Measurements from ENCODE around the genes HMHB1 and PRELID2.

DNA sequence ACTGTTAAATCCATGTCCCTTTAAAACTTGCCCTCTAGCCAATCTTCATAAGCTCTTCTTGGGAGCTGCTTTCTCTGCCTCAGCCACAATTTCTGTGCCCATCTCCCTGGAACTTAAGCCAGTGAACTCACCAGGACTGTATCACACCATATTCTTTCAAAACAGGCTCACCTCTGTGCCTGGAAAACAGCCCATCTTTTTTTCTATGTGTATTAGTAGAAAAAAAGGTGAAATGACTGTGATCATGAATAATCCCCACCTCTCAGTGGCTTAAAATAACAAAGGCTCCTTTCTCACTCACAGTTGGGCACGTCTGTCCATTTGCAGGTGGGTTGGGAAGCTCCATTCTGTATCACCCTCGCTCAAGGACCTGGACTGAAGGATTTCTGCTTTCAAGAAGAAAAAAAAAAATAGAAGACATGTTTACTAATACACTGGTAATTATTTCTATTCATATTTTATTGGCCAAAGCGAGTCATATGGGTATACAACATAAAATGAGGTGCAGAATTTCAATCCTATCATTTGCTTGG, 17.2 kb upstream of the FGF1 start:
- PRO-cap, result no peak
- RAMPAGE, long total RNA, 3 experiments, result no peak in any of the 3 experiments

DNA sequence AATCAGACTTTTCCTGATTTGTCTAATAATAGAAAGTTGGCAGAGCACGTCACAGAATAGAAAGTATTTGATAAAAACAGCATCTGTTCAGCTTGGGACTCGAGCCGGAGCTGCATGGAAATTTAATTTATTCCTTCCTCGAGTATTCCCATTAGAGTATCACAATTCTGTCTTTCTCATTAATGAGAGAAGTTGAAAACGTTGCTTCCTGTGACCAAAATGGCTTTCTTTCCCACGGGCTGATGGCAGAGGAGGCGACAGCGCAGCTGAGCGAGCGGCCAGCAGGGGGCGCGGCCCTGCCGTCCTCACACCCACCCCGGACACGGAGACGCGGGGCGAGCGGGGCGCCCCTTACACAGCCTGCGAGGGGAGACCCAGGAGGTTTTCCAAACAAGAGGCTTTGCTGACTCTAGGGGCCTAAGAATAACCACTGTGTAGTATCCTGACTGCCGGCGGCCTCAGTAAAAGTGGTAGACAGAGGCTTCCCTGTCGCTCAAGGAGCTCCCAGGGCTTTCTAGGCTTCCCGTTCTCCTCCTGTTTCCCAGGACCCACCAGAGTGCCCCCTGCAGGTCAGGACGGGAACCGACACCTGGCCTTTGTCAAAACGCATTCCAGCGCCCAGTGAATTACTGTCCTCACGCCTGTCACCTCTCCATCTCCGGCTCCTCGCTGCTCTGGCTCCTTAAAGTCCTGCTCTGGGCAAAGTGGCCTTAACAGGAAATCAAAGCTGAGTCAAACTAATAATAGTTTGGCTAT, 27.3 kb upstream of the FGF1 start:
- PRO-cap, result no peak
- RAMPAGE, long total RNA, 3 experiments, result no peak in any of the 3 experiments

DNA sequence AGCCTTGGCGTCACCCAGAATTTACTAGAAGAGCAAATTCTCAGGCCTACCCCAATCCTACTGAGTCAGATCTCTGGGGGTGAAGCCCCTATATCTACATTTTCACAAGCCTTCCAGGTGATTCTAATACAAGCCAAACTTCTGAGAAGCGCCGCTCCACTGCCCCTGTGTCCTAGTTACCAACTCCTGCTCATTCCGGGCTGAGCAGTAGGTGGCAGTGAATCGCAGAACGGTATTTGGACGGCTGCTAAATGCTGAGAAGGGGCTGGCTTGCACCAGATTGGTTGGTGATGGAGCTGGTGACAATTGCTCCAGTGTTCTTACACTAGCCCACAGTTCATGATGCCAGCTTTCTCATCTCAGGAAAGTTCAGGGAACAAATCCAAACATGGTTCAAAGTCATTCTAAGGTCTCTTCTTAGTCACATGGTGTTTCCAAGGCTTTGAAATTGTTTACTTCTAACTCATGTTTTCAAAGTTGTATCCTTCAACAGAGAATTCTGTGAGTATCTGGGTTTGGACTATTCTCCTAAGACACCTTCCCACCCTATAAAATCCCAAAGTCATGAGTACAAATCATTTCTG, 31.1 kb upstream of the FGF1 start:
- PRO-cap, result no peak
- RAMPAGE, long total RNA, 3 experiments, result no peak in any of the 3 experiments

- PRO-cap, result no peak
- RAMPAGE, long total RNA, 3 experiments, result start-site peak on the plus strand in 1 of 3 experiments, at chr5:142778774-142778994 at its widest, 13 reads per replicate
These were observed 8.5 kb downstream of the ARHGAP26 start for GRCh38 chr5:142778526-142779243.

DNA sequence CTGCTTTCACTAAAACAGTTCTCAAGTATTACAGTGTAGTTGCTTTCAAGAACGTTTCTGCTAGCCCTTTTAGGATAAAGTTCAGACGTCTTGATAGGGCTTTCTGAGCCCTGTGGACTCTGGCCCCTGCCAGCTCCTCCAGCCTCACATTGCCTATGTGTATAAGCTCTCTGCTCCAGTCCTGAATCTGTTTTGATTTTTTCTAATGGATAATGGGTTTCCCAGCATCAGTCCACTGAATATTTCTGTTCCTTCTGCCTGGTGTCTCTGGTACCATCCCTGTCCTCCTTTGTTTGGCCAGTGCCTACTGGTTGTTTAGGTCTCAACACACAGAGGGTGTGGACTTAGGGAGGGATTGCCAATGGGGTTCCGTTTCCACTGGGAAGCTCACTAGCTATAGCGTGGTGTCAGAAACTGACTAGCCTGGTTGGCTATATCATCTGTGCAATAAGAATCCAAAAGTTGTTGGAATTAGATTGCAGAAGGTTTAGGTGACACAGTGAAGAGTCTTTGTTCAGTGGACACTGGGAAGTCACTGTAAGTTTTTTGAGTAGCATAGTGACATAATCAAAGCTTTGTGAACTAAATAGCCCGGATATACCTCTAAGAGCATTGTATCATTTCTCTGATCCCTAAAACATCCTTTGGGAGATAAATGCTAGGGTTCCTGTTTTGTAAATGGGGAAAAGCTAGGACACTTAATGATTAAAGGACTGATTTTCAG, 26.5 kb downstream of the ARHGAP26 start:
- PRO-cap, result no peak
- RAMPAGE, long total RNA, 3 experiments, result no peak in any of the 3 experiments

- PRO-cap, result no peak
- RAMPAGE, long total RNA, 3 experiments, result no peak in any of the 3 experiments
These were observed 43.9 kb downstream of the ARHGAP26 start for GRCh38 chr5:142813794-142814723.

- PRO-cap, result no peak
- RAMPAGE, long total RNA, 3 experiments, result no peak in any of the 3 experiments
These were observed 71.1 kb downstream of the ARHGAP26 start for GRCh38 chr5:142841142-142841889.

- PRO-cap, result no peak
- RAMPAGE, long total RNA, 3 experiments, result no peak in any of the 3 experiments
These were observed 99.7 kb downstream of the ARHGAP26 start for GRCh38 chr5:142869808-142870306.

DNA sequence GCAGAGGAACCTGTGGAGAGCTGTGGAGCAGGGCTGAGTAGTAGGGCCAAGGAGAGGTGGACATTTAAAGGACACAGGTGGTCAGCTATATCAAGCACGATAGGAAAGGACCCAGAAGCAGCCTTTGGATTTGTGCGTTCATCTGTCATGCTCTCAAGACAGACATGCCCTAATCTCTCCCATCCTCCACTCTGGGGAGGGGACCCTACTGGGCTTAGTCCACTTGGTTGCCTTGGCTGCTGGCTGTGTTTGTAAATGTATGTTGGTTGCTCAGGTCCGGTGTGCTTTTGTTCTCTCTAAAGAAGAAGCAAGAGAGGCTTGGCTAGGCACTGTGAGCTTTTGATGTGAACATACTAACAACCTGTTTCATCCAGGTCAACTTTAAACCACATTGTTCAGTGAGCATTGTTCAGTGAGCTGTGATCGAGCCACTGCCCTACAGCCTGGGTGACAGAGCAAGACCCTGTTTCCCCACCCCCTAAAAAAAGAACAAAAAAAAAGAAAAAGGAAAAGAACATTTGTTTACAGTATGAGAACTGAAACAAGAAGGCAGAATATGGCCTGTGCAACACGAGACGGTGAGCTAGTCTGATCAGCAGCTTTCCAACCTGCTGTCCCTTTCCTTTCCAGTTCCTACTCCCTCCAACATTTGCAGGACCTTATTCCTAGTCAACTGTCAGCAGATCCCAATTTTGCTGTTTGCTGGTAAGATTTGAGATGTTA, 228.2 kb downstream of the ARHGAP26 start:
- PRO-cap, result no peak
- RAMPAGE, long total RNA, 3 experiments, result start-site peak on the plus strand in 1 of 3 experiments, centred at position 396 of the sequence, 10 reads per replicate

DNA sequence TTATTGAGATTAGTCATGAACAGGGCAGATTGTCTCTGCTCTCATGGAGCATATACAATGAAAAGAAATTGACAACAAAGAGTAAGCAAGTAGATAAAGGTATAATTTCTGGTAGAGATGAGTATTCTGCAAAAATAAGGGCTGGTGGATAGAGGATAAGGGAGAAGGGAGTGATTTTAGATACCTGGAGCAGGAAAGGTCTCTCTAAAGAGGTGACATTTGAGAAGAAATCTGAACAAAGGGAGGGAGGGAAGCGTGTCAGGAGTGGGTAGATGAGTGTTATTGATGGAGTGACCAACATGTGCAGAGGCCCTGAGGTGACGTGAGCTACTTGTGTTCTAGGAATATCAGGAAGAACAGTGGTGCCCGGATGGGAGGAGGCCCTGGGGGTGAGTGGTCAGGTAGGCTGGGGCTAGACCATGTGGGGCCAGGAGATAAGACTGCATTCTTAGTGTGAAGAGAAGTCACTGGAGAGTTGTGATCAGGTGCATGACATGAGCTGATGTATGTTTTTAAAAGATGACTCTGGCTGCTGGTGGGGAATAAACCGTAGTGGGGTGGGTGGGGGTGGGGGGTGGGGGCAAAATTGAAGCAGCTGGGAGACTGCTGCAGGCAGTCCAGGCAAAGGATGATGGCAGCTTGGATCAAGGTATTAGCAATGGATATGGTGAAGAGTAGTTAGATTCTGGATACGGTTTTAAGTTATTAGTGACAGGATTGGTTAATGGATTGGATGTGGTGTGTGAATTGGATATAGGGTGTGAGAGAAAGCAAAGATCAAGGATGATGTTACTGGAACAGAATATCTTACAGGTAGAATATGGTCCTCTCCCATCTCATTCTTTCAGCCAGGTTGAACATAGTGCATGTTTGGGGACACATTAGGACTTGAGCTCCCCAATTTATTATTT, 256.3 kb downstream of the ARHGAP26 start:
- PRO-cap, result no peak
- RAMPAGE, long total RNA, 3 experiments, result no peak in any of the 3 experiments

DNA sequence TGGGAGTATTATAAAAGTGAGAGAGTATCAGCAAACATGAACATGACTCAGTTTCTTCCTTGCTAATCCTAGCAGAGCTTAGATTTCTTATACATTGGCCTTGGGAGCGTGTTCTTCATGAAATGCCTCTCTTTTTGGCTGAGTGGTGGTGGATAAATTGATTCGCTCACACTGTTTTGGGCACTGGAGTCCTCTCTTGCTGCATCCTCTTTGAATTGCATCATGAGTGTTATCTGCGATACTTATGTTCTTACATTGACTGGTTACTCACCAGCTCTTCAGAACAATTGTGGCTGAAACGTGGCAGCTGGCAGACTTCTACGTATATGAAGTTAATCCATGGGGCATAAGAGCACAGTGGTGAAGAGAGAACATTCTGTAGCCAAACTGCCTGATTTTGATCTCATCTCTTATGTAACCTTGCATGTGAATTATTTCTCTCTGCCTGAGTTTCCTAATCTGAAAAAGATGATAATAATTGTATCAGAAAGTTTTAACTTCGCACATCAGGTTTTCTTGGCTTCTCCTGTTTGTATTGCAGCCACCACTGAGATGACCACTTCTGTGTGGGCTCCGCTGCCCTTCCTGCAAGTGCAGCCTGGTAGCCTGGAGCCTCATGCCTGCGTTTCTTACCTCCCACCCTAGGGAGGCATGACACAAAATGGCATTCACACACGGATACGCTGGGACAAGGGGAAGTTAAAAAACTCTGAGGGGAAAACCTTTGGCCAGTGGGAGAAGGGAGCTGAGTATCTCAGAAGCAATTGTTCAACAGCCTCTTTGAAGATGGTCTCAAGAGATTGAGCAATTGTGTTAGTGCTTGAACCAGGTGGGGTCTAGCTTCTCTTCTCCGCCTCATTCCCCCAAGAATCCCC, 295.2 kb downstream of the ARHGAP26 start:
- PRO-cap, result no peak
- RAMPAGE, long total RNA, 3 experiments, result no peak in any of the 3 experiments

- PRO-cap, result no peak
- RAMPAGE, long total RNA, 3 experiments, result no peak in any of the 3 experiments
These were observed 269.7 kb downstream of the NR3C1 start for GRCh38 chr5:143133660-143134216.

DNA sequence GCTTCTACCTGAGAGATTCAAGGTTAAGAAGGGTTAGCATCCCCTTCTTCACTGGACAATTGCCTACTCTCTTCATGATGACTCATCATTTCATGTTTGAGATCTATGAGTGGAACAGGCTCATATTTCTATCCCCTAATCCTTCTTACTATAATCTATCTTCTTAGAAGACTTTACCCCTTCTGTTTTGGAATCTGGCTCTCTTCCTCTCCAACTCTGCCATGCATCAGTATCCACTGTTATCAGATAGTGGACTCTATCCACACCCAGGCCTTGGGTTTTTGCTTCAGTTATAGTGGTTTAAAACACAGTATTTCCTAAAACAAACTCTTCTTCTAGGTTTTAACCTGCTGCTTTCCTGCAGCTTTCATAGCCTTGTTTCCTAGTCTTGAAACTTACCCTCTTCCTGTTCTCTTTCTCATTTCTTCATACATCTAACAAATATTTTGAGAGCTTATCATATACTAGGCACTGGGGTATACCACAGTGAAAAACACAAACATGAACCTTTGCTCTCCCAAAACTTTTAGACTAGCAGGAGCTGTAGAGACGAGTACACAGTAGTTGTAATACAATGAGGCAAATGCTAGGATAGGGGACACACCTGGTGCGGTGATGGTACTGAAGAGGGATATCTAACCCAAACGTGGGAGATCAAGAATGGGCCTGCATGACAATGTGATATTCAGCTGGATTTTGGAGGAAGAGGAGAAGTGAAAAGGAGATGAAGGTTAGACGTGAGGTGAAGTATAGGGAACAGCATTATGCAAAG, 54.0 kb downstream of the NR3C1 start:
- PRO-cap, result no peak
- RAMPAGE, long total RNA, 3 experiments, result no peak in any of the 3 experiments

DNA sequence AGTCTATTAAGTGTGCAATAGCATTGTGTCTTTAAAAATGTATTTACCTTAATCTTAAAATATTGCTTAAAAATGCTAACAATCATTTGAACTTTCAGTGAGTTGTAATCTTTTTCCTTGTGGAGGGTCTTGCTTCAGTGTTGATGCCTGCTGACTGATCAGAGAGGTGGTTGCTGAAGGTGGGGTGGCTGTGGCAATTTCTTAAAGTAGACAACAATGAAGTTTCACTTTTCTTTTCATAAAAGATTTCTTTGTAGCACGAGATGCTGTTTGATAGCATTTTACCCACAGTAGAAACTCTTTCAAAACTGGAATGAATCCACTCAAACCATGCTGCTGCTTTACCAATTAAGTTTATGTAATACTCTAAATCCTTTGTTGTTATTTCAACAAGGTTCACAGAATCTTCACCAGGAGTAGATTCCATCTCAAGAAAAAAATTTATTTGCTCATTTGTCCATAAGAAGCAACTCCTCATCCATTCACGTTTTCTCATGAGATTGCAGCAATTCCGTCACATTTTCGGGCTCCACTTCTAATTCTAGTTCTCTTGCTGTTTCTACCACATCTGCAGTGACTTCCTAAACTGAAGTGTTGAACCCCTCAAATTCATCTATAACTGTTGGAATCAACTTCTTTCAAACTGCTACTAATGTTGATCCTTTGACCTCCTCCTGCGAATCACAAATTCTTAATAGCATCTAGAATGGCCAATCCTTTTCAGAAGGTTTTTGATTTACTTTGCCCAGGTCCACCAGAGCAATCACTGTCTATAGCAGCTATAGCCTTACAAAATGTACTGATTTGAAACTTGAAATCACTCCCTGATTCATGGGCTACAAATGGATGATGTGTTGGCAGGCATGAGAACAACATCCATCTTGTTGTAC, 50.6 kb downstream of the NR3C1 start:
- PRO-cap, result no peak
- RAMPAGE, long total RNA, 3 experiments, result no peak in any of the 3 experiments

GRCh38 chr5:143392600-143393501, 10.6 kb downstream of the NR3C1 start:
- PRO-cap, result no peak
- RAMPAGE, long total RNA, 3 experiments, result no peak in any of the 3 experiments

DNA sequence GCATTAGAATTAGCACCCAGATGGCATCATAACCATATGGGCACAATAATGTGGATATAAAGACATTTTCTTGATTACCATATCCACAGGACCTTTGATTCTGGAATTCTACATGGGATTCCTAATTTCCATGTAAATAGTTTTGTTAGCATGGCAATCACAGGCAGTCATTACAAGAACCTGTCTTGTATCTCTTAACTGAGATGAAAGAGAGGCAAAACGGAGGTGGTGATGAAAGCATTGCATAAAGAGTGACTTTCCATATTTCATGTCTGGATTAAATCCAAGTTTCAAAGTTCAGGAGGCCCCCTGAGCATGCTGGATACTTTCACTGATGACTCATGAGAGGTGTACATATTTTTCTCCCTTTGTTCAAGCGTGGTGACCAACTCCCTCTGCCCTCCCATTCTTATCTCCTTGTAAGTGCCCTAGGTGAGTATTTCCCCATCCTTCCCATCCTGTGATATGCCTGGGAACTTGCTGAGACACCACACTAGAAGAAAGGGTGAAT, 192.7 kb upstream of the NR3C1 start:
- PRO-cap, result no peak
- RAMPAGE, long total RNA, 3 experiments, result no peak in any of the 3 experiments

GRCh38 chr5:143791941-143792831, 19.8 kb upstream of the HMHB1 start:
- PRO-cap, result no peak
- RAMPAGE, long total RNA, 3 experiments, result no peak in any of the 3 experiments

DNA sequence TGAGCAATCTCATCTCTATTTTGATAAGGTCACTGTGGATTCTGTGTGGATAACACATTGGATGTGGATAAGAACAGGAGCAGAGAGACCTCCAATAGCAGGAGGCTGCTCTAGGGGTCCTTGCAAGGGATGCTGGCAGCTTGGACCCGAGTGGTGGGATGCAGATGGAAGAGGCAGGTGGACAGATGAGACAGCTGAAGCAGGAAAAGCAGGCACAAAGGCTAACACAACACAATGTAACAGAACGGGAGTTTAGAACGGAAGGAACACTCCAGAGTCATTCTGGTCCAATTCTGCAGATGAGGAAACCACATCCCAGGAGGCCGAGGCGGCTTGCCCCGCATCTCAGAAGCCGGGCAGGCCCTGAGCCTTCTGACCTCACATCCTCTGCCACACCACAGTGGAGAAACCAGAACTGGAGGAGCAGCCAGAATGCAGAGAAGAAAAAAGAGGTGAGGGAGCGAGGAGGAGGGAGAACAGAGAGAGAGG, at the start of gene HMHB1:
Gene HMHB1, plus strand, starts transcription at position 309 of the 489 bp plus-strand sequence.
- PRO-cap, result no peak
- RAMPAGE, long total RNA, 3 experiments, result no peak in any of the 3 experiments

DNA sequence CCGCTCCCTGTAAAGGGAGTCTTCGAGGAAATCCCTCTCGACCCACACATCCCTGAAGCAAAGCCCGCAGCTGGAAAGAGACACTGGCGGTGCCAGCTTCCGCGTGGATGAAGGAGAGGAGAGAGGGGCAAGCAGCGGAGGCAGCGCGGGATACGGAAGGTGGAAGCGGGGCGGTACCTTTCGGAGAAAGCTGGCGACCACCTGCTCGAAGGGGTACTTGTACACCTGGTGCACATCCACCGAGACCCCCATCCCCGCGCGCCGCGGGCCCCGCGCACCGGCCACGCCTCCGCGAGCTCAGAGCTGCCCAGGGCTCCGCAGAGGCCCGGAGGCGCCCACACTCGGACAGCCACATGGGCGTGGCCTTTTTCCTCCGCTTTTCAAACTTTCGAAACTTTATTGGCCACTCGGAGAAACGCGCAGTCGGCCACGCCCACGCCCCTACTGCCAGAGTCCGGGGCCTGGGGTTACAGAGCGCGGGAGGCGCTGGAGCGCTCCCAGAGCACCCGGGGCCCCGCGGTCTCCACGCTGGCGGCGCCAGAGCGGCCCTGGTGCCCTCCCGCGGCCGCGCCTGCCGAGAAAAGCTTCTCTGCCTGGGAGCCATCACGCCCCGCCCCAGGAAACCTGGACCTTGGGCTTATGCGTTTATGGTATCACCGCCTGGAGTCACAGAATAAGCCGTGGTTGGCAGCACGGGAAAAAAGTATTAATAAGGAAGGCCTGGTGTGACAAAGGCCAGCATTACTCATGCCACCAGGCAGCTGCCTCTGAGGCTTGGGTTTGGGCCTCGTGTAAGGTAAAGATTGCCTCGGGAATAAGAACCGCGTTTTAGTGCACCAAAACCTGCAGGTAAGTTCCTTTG, at the start of gene PRELID2:
Gene PRELID2, minus strand, starts transcription at position 343 of the 862 bp plus-strand sequence.
- PRO-cap, result bidirectional peak, plus-strand start at position 500 of the sequence, minus-strand start at position 343 of the sequence
- RAMPAGE, long total RNA, 3 experiments, result start-site peak on the minus strand in 3 of 3 experiments, centred at positions 289 to 342 of the sequence, 19 to 37 reads per replicate

DNA sequence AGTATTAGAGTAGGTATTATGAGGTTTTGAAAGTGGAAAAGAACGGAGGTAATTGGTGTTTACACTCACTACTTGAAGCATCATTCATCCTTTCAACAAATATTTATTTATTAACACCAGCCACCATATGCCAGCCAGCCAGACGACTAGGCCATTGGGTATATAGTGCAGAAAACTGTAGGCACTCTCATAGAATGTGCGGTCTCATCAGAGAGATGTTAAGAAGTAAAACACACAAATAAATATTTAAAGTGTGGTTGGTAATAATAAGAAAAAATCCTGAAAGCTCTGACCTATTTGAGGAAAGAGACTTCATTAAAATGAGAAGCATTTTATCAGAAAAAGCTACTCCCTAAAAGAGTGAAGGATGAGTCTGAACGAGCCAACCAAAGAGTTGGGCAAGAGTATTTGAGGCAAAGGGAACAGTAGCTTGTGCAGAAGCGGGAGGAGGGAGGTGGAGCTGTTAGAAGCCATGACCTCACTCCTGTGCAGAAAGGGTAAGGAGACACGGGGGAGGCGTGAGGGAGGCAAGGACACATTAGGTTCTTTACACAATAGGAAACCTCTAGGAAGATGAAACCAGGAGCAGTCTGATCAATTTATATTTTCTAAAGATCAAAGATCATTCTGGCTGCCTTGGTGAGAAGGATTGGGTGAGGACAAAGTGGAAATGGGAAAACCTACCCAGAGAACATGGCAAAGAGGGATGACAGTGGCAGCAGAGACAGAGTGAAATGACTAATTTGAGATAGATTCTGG, 29.4 kb downstream of the SH3RF2 start:
- PRO-cap, result no peak
- RAMPAGE, long total RNA, 3 experiments, result no peak in any of the 3 experiments

Measured in tibial nerve (tissue), 3 donors.